Fallopian tube (tissue), 1 donor: Measurements from ENCODE around the genes EPB41L4A, SRP19, KCNN2 and CDO1.

GRCh38 chr5:110985491-110986121, 85.9 kb upstream of the TSLP start:
- PRO-cap, result no peak

DNA sequence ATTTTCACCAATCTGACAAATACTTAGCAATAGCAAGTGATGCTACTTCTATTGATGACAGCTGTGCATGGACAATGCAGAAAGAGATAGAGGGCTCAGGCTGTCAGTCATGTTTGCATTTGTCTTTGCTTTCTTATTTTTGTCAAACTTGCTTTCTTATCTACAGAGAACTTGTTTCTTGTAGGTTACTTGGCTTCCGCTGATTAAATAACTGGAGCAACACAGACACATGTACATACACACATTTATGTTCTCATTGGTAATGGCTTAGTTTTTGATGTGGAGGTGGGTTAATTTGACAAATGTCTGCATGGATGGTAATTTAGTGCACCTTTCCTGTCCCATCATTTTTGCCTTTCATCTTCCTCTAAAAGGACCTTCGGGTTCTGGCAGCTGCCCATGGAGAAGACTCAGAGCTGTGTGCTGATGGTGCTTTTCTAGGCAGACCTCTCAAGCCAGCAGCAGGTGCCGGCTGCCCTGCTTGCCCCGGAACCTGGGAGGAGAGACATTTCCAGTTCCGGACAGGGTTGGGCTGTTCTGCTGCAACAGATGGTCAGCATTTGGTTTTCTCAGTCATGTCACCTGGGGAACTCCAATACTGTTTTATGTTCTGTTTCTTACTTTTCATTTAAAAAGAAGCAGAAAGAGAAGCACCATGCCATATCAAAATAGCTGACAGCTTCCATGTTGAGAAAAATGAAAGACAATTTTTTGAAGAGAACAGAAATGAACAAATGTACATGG, 28.9 kb downstream of the CAMK4 start:
- PRO-cap, result no peak

GRCh38 chr5:111703641-111704045, 53.4 kb downstream of the NREP start:
- PRO-cap, result no peak

GRCh38 chr5:111734216-111735039, 22.6 kb downstream of the NREP start:
- PRO-cap, result no peak

DNA sequence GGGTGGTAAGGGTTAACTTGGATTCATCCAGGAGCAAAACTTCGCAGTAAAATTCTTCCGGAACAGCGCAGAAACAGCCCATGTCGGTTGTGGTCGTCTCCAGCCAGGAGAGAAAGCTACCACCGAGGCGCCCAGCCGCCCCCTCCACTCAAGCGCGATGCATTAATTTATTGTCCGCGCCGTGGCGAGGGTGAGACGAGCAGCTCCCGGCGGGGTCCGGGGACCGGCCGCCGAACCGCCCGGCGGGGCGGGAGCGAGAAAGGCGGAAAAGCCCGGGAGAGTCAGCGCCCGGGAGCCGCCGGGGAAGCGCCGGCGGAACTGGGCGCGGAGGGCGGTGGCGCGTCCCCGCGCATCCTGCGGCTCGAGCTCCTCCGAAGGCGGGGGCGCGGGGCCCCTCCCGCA, at the start of gene EPB41L4A:
Gene EPB41L4A (minus strand): TSS at position 320 of the 402 bp plus-strand sequence.
- PRO-cap, result bidirectional peak, plus-strand start at position 294 of the sequence, minus-strand start at position 320 of the sequence

DNA sequence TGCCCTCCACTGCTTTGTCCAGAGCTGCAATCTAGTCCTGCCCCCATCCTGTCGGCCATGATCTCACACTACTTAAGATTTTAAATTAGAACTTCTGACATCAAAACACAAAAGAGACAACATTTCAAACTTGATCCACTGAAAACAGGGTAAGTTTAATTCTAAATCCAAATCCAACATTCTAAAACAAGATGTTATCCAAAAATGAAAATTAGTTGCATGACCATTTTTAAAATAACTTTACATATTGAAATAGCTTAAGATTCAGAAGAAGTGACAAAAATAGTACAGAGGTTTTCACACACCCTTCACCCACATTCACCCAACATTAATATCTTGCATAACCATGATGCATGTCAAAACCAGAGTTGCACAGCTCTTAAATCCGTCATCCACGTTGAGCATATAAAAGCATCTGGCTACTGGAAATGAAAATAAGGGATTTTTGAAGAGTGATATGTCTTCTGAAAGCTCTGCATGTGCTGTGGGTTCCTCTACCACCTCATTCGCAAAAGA, 113.8 kb upstream of the EPB41L4A start:
- PRO-cap, result no peak

DNA sequence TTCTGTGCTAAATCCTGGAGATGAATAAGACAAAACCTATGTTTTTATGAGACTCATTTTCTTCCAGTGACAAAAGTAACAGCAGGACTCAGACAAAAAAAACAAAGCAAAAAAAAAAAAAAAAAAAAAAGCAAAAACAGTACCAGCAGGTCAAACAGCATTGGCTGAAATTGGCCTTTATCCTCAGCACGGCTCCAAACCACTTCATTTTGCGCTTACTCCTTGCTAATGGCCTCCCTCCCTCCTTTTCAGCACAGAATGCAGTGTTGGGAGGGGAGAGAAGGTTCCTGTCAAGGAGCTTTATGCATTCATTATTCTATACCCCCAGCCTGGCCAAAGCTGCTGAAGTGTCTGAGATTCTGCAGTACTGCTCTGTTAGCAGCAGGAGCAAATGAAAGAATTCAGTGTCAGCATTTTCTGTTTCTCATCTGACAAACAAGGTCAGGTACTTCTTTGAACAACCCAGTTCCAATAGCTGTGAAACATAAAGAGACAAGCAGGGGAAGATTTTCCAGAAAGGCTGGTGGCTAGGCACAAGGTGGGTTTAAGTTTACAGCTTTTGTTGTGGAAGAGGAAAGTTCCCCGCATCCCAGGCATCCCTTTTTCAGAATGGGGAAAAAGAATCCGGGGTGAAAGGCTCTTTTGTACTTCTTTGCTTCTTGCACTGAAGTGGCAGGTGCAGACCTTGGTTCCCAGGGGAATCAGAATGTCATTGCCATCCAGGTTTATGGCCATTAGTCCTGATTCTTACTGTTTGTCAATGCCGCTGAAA, 109.4 kb upstream of the APC start:
- PRO-cap, result no peak

DNA sequence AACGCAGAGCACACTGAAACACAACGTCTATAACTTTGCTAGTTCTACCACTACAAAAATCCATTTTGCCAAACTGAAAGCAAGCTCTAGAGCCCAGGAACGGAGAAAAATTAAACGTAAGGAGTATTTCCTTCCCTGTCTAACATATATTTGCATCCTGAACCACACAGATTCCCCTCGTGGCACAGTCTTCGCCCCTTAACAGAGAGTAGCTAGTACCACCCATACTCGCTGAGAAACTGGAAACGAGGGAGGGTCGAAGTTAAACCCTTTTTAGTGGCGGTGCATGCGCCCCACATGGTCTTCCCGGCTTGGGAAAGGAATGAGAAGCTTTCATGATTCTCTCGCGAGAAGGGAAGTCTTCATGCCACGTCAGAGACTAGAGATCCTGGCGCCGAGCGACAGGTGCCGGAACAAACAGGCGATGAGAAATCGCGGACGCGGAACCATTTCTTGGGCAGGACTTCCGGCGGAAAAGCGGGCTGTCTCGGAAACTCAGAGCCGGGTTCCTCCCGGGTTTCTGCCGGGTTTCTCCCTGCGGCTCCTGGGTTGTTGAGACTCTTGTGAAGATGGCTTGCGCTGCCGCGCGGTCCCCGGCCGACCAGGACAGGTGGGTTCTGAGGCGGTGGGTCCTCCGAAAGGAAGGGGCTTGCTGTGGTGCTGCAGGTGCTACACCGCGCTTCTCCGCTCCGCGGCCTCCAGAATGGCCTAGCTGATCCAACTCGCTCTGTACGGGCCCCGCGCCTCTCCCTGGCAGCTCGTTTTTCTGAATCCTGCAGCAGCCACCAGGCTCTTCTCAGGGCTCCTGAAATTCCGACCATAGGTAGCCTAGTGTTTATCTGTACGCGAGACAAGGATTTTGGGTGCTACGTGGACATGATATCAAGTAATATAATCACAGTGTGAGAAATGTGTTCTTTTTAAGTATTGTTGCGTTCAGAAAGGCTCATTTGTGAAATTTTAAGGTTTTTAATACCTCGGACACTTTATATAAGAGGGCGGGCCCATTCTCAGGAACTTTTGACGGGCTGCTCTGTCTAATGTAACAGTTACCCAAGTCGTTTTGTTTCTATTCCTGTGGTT, at the start of gene SRP19:
Gene SRP19 (plus strand): TSS at position 480 of the 1,083 bp plus-strand sequence.
- PRO-cap, result bidirectional peak, plus-strand start at position 498 of the sequence, minus-strand start at position 324 of the sequence

- PRO-cap, result no peak
Observed at GRCh38 chr5:112864143-112864790, 3.2 kb downstream of the SRP19 start.

DNA sequence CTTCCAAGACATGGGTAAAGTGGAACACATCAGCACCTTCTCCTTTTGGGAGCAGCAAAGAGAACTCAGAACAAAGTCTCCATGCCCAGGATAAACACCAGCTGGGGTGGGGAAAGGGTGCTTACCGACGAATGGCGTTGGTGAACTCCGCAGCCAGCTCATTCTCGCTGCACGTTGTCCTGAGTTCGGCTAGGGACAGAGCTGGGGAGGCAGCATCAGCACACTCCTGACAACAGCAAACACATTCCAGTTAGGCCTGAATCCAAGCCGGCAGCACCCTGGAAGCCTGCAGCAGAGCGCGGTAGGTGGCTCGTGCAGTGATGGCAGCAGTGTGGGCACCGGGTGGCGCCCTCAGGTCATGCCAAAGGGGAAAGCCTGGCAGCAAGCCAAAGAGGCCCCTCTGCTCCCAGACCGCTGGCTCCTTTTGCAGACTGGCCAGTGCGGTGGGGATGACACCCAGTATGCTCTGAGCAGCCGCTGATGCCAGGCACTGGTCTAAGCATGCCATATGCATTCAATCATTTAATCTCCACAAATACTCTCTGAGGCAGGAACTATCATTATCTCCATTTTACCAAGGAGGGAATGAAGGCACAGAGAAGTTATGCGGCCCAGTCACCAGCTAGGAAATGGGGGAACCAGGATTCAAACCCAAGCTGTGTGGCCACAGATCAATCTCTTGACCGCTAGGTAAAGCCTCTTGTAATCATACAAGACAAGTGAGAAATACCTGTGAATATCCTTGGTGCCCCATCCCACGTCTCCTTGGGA, 67.0 kb downstream of the DCP2 start:
- PRO-cap, result no peak

DNA sequence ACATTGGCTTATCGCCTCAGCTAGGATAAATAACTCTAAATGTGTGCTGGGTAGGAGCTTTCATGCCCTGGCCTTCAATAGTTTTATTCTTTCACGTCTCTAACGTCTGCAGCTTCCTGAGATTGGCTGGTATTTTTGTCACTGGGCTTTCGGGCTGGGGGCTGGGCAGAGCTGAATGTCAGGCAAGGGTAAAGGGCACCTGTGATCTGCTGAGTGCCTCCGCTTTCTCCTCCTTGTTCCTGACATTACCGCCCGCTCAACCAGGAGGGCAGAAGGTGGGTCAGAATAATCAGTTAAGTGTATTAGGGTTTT, 216.6 kb downstream of the TSSK1B start:
- PRO-cap, result no peak

DNA sequence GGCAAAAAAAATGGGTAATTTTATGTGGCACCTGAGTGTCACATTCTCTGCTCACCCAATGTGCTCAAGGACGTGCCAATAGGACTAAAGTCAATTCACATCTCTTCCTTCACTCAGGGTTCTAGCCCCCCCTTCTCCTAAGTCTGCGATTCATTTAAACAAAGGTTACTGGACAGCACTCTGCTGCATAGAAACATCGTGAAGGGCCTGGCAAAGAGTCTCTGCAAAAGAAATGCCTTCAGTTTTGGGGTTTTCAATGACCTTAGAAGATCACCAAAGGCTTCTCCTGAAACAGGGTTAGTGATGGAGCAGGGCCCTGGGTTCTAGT, 142.2 kb downstream of the TSSK1B start:
- PRO-cap, result no peak

DNA sequence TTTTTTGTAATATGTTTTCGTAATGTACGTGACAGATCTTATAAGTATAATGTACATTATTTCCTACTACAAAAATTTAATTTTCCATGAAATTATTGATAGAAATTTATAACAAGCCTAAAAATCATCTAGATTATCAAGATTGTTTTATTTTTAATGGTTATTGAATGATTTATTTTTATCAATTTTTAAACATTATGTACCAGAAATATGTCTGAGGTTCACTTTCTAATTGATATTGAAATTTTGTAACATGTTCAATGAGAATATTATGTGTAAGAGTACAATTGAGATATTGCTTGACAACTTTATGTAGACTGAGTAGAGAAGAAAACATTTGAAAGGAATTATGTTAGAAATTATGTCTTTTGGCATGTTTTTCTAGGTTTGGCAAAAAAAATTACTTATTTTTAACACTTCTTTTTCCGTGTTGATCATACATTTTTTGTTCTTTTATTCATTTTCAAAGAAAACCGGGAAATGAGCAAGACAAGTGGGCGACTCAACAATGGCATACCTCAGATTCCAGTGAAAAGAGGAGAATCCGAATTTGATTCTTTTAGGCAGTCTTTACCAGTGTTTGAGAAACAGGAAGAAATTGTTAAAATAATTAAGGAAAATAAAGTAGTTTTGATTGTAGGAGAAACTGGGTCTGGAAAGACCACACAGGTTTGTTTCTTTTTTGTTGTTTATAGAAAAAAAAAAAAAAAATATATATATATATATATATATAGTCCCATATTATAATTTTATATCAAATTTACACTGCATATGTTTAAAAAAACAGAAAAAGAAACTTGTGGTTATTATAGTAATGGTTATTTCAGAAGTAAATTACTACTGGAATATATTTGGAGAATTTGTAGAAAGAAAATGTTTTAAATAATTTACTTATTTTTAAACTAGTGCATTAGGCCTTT, 12.9 kb downstream of the YTHDC2 start:
- PRO-cap, result no peak

GRCh38 chr5:114135357-114135556, 226.6 kb upstream of the KCNN2 start:
- PRO-cap, result no peak

- PRO-cap, result bidirectional peak, plus-strand start at chr5:114362156, minus-strand start at chr5:114361946
Observed at GRCh38 chr5:114361658-114362711, at the start of gene KCNN2. TSS of gene KCNN2 (plus strand) at chr5:114362070.

DNA sequence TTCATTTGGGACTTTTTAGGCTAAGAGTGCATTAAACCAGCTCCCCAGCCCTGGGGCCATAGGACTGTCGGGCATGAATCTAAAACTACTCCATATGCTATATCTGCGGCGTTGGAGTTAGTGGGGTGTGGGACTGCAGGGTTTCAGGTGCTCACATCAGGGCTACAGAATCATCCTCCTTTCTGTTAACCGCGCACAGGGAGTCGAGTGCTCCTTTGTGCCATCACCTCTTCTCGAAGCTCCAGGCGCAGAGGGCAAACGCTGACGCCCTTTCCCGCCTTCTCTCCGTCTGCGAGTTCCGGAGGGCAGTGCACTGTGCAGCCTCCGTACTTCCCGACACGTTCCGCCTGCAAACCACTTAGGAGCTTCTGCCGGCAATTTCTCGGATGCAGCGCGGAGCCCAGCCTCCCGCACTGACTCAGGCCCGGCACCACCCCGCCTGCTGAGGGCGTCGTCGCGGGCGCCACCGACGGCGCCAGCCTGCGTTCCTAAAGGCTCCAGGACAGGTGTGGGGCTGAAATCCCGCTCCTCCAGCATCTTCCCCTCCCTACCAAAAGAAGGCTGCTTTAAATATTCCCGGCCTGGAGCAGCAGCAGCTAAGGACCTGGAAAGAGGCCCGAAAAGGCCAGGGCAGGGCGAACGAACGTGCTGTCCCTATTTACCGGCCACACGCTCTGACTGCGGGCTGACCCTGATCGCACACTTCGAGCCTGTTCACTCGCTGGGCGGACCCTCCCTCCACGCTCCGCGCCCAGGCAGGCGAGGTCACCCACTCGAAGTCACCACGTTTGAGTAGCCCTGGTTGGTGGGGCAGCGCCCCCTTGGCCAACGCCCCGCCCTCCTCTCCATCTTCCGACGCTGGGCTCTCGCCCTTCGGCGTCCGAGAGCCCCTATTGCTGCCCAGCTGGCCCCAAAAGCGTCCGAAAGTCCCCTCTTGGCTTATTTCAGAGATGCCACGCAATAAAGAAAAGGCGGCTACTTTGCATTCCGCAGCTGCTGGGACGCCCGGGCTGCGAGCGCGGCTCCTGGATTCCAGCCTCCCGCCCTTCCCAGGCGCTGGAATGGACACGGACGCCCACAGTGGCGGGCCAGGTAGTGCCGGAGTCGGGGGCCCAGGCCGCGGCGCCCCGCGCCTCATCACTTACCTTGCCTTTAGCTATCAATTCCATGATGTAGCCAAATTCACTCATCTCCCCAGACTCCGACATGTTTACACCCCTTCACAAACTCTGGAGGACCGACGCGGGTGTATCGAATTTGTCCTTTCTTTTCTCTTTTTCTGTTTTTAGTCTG, 9.6 kb upstream of the TRIM36 start:
- PRO-cap, result no peak

DNA sequence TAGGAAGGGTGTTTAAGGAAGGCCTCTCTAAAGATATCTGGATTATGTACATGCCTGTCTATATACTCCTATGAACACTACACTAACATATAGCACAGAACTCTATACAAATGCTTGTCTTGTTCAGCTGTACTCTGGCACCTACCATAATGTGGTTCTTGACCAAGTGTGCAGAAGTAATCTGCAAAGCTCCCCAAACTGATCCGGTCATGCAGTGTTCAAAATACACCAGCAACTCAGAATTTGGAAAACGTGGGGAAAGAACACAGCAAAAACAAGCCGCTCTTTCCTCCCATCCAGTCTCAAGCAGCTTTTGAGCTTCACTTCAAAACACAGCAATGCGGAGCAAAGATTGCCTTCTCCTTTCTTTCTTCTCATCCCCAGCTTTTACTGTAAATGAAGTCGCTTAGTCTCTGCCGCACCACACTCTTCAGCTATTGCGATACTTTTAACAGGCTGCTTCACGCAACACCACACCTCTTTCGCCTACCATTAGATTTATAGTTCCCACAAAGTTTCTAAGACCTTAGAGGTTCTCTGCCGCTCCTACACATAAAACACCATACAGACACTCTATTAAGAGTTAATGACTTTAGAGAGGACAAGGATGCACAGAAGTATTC, 828 bp downstream of the PGGT1B start:
- PRO-cap, result no peak

DNA sequence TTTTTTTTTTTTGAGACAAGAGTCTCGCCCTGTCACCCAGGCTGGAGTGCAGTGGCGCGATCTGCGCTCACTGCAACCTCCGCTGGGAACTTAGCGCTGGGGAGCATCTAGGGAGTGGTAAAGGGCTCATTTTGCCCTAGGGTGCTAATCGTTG, 346 bp upstream of the TMED7 start:
- PRO-cap, result bidirectional peak, plus-strand start at position 46 of the sequence, minus-strand start outside the sequence

- PRO-cap, result bidirectional peak, plus-strand start at chr5:115816962, minus-strand start at chr5:115816657
Observed at GRCh38 chr5:115816222-115817213, at the start of gene CDO1. TSS of gene CDO1 (minus strand) at chr5:115816659.

GRCh38 chr5:116179299-116179764, 94.5 kb downstream of the COMMD10 start:
- PRO-cap, result no peak